ENCODE results near the genes RPUSD2, RAD51, PPP1R14D, CHP1 and OIP5.

GRCh38 chr15:40550638-40551134 is 14.2 kb downstream of the CCDC32 start:
- PRO-cap, 4 experiments, result no peak in any of the 4 experiments
- RAMPAGE, long total RNA, 2 experiments, result no peak in any of the 2 experiments

DNA sequence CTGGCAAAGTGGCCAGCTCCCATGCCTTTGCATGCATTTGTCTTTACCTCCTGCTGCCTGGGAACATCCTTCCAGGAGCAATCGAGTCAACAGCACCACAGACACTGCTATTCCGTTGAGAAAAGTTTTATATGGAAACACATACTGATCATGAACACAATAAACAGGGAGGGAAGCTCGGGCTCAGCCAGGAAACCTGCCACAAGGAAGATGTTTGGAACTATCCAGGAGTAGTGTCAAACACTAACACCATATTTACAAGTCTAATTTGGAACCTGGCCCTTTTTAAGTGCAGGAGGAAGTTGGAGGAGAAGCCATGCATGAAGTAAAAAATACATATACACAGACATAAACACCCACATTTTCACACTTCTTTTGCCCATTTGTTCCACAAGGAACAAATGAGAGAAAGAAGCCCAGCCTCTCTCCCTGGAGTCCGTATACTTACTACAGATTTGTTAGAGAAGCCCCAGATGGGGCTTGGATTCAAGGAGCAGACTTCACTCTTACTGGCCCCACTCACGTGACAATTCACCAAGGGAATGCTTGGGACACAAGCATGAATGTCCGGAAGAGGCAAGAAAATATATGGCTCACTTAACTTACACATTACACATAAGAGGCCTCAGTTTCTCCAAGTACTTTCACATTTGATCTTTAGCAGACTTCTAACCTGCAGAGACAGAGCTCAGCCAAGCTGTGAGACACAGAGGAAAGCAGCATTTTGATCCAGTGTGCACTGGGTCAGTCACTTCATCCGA is 11.7 kb downstream of the CCDC32 start:
- PRO-cap, 4 experiments, result no peak in any of the 4 experiments
- RAMPAGE, long total RNA, 2 experiments, result no peak in any of the 2 experiments

GRCh38 chr15:40569020-40570122 is at the start of gene RPUSD2:
Gene RPUSD2, plus strand, starts transcription at chr15:40569299.
- PRO-cap, 4 experiments, result peak in 4 of 4 experiments; most common plus-strand start chr15:40569338 (in 2); most common minus-strand start chr15:40569208 (in 3)
- RAMPAGE, long total RNA, 2 experiments, result start-site peak on the plus strand in 2 of 2 experiments, at chr15:40569310-40569340 at its widest, 15 to 84 reads per replicate

GRCh38 chr15:40694504-40695298 is at the start of gene RAD51:
Gene RAD51, plus strand, starts transcription at chr15:40695174.
- PRO-cap, 4 experiments, result peak in 4 of 4 experiments; most common plus-strand start chr15:40695174 (in 3); most common minus-strand start chr15:40695078 (in 4)
- RAMPAGE, long total RNA, 2 experiments, result start-site peak on the plus strand in 2 of 2 experiments, at chr15:40695154-40695180 at its widest, 11 to 20 reads per replicate; start-site peak on the minus strand in 2 of 2 experiments, at chr15:40695090-40695107 at its widest, 14 to 15 reads per replicate

DNA sequence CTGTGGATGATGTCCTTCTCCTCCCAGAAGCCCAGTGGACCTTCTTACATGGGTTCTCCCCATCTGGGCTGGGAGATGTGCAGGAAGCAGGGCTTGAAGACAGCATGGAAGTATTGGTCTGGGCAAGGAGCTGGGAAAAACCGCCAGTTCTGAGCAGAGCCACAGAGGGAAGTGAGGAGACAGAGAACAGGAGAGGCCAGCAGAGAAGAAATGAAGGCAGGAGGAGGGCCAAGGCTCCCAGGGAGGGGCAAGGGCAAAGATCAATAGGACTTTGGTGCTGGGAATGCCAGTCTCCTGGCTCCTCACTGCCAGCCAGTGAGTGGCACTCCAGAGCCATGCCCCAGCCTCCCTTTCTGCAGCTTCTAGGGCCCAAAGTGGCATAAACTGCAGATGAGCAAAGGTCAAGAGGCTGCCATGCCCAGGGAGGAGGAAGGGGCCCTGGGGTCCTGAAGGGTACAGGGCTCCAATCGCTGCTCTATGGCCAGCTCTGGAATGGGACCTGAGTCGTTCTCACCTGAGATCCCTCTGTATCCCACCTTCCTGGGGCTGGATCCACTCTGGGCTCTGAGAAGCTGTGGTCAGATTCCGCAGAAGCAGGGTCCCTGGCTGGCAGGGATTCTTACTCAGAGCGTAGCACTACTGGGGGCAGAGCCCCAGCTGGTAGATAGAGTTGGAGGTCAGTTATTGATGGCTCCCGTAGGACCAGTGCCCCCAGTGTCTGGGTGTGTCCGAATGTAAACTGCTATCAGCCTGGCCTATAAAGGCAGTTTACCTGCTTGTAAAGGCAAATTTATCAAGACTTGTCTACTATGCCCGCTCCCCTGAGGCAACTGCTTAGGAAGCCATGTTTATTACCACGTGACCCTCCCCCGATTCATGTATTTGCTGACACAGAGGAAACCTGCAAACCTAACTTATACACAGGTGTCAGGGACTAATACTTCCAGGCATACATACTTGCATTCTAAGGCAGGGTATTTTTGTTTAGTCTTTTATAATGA is at the start of gene PPP1R14D:
TSS of gene PPP1R14D (minus strand) at position 173 of the 1,001 bp plus-strand sequence.
- PRO-cap, 4 experiments, result no peak in any of the 4 experiments
- RAMPAGE, long total RNA, 2 experiments, result no peak in any of the 2 experiments

DNA sequence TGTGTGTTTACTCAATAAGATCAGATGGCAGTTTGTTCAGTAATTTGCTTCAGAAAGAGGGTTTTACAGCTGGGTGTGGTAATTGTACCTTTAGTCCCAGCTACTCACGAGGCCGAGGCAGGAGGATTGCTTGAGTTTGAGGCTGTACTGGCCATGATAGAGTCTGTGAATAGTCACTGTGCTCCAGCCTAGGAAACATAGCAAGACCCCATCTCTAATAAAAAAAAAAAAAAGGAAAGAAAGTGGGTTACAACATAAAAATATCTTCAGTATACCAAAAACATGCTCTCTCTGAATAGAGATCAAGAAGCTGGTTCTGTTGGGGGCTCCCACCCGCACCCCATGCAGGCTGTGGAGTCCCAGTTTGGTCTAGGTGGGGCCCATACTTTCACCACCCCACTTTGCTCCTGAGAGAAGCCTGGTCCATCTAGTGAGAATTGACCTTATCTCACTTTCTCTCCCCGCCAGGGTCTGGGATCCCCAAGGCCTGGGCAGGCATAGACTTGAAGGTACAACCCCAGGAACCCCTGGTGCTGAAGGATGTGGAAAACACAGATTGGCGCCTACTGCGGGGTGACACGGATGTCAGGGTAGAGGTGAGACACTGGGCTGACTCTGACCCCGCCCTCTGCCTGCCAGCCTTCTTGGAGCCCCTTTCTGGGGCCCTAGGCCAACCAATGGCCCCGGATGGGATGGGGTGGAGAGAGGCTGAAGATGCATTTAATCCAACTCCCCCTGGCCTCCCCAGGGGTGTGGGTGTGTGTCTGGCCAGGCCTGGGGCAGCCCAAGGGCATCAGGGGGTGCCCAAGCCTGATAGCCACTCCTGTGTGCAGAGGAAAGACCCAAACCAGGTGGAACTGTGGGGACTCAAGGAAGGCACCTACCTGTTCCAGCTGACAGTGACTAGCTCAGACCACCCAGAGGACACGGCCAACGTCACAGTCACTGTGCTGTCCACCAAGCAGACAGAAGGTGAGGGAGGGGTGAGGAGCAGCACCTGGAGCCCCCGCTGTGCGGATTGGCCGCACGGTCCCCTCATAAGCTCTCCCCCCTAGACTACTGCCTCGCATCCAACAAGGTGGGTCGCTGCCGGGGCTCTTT is 9.2 kb downstream of the SPINT1 start:
- PRO-cap, 4 experiments, result no peak in any of the 4 experiments
- RAMPAGE, long total RNA, 2 experiments, result no peak in any of the 2 experiments

DNA sequence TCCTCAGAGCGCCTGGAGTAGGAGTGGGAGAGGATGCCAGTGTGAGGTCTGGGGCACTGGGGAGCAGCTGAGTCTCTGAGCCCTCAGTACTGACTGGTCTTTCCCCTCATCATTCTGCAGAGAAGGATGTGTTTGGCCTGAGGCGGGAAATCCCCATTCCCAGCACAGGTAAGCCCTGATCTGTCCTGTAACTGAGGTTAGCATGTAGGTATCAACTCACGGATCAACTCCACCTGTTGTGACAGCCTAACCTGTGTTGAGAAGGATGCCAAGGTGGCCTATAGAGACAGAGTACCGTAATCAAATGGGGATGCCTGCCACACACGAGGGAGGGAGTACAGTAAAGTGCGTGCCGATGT is 12.3 kb downstream of the SPINT1 start:
- PRO-cap, 4 experiments, result no peak in any of the 4 experiments
- RAMPAGE, long total RNA, 2 experiments, result no peak in any of the 2 experiments

GRCh38 chr15:40906950-40907403 is 12.7 kb downstream of the VPS18 start:
- PRO-cap, 4 experiments, result no peak in any of the 4 experiments
- RAMPAGE, long total RNA, 2 experiments, result no peak in any of the 2 experiments

GRCh38 chr15:40933115-40933441 is 3.9 kb downstream of the DLL4 start:
- PRO-cap, 4 experiments, result no peak in any of the 4 experiments
- RAMPAGE, long total RNA, 2 experiments, result no peak in any of the 2 experiments

GRCh38 chr15:40953645-40954804 is 754 bp downstream of the CHAC1 start:
- PRO-cap, 4 experiments, result no peak in any of the 4 experiments
- RAMPAGE, long total RNA, 2 experiments, result no peak in any of the 2 experiments

DNA sequence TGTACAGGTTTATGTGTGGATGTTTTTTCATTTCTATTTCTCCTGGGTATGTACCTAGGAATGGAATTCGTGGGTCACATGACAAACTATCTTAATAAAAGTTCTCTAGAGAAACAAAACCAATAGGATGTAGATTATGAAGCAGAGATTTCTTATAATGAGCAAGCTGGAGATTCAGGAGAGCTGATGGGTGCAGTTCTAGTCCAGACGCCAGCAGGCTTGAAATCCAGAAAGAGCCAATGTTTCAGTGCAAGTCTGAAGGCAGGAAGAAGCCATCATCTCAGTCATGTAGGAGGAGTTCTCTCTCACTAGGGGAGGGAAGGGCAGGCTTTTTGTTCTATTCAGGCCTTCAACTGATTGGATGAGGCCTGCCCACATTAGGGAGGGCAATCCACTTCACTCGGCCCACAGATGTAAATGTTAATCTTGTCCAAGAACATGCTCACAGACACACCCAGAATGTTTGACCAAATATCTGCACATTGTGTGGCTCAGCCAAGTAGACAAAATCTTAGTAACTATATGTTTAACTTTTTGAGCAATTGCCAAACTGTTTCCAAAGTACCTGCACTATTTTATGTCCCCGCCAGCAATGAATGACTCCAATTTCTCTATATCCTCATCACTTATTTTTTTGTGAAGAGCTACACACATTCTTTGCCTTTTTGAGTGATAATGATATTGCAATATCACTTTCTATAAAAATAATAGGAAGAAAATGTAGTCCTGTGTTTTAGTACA is 19.0 kb downstream of the CHAC1 start:
- PRO-cap, 4 experiments, result no peak in any of the 4 experiments
- RAMPAGE, long total RNA, 2 experiments, result no peak in any of the 2 experiments

DNA sequence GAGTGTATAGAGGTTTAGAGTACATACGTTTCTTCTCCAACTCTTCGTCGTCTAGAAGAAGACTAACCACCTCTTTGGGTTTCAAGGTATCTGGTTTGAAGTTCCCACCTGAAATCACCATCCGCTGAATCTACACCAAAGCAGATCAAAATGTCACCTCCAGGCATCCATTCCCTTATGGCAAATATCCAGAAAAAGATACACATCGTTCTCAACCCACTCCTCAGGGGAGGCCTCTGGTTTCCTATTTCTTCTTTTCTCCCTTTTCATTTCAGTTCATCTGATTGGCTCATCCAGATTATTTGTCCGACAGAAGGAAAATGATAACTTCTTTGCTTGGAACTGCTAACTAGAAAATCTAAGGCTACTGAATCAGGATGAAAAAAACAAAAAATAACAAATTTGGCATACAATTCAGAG is 33.8 kb downstream of the CHAC1 start:
- PRO-cap, 4 experiments, result no peak in any of the 4 experiments
- RAMPAGE, long total RNA, 2 experiments, result no peak in any of the 2 experiments

DNA sequence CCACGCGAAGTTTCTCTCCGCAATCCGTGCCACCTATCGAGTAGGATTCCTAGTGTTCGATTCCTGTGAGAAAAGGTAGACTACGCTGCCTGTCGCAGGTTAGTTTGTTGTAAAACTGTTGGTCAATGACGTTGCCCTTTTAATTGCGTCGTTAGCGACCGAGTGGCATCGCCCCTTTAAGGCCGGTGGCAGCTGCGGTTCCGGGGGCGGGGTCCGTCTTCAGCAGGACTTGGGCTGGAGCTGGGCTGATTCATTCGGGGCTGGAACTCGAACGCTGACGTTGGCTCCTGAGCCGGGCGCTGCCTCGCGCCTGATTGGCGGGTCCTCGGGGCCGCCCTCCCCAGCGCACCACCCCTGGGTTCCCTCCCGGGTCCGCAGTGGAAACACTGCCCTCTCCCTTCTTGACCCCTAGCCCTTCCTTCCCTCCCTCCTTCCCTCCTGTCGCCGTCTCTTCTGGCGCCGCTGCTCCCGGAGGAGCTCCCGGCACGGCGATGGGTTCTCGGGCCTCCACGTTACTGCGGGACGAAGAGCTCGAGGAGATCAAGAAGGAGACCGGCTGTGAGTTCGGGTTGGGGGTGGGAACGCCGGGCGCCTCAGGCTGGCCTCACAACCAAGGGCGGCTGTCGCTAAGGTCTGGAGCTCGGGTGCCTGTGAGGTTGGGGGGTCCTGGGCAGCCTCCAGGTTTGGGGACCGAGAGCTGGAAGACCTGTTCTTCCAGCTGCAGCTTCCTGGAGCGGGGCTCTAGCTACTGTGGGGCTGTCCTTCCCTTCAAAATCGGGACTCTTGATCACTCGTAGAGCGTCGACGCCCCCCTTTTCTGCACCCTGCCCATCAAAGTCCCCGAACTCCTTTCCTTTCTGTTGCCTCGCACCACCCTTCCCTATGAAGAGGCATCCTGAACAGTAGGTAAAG is at the start of gene CHP1:
TSS of gene CHP1 (plus strand) at position 377 of the 912 bp plus-strand sequence.
- PRO-cap, 4 experiments, result peak in 4 of 4 experiments; most common plus-strand start position 253 of the sequence (in 4); most common minus-strand start position 213 of the sequence (in 1)
- RAMPAGE, long total RNA, 2 experiments, result start-site peak on the plus strand in 2 of 2 experiments, centred at positions 348 to 392 of the sequence, 1,984 to 2,428 reads per replicate

DNA sequence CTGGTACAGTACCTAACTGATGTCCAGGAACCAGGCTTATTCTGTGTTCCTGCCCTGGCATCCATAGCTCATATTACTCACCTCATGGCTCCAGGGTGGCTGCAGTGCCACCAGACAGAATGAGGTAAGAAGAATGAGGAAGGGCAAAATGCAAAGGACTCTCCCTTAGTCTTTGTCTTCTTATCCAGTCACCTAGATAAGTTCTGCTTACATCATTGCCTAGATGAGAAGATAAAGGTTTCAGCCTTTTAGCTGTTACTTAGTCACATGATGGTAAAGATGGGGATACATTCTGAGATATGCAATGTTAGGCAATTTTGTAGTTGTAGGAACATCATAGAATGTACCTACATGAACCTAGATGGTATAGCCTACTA is 45.8 kb downstream of the CHP1 start:
- PRO-cap, 4 experiments, result no peak in any of the 4 experiments
- RAMPAGE, long total RNA, 2 experiments, result no peak in any of the 2 experiments

GRCh38 chr15:41332197-41333058 is at the start of gene OIP5:
Gene OIP5, minus strand, starts transcription at chr15:41332591.
- PRO-cap, 4 experiments, result peak in 4 of 4 experiments; most common plus-strand start chr15:41332883 (in 4); most common minus-strand start chr15:41332584 (in 3)
- RAMPAGE, long total RNA, 2 experiments, result start-site peak on the plus strand in 2 of 2 experiments, at chr15:41332877-41332883 at its widest, 234 to 295 reads per replicate; start-site peak on the minus strand in 2 of 2 experiments, at chr15:41332573-41332593 at its widest, 14 to 15 reads per replicate

DNA sequence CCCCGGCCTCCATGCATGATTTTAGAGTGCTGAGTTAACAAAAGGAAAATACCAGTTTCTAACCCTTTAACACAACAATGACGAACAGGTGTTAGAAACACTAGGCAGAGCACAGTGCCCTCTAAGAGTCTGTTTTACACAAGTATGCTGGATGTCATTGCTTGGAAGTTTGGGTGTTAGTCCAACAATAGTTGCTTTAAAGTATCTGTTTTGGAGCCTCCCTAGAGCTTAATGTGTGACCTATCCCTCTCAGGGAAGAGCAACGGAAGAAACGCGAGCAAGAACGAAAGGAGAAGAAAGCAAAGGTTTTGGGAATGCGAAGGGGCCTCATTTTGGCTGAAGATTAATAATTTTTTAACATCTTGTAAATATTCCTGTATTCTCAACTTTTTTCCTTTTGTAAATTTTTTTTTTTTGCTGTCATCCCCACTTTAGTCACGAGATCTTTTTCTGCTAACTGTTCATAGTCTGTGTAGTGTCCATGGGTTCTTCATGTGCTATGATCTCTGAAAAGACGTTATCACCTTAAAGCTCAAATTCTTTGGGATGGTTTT is 22.4 kb downstream of the NDUFAF1 start:
- PRO-cap, 4 experiments, result no peak in any of the 4 experiments
- RAMPAGE, long total RNA, 2 experiments, result no peak in any of the 2 experiments

DNA sequence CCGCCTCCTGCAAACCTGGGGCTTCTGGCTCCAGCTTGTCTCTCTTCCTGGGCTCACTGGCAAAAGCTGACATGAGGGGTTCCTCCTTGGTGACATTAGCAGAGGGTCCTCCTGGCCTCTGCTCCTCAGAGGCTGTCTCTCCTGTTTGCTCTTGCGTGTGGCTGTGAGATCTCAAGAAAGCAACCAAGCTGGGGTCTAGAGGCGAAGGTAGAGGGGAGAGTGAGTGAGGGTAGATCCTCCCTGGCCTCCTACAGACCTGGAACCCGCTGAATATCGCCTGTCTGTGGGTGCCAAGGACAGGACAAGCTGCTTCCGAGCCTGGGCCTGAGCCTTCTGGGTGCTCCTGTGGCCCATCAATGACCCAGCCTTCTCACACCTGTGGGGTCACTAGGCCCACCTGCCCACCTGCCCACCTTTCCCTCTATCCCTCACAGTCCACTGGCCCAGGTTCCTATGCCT is 13.0 kb downstream of the RPAP1 start:
- PRO-cap, 4 experiments, result no peak in any of the 4 experiments
- RAMPAGE, long total RNA, 2 experiments, result no peak in any of the 2 experiments

- PRO-cap, 4 experiments, result no peak in any of the 4 experiments
- RAMPAGE, long total RNA, 2 experiments, result no peak in any of the 2 experiments
Measured at GRCh38 chr15:41534528-41535122, 9.4 kb downstream of the RPAP1 start.

DNA sequence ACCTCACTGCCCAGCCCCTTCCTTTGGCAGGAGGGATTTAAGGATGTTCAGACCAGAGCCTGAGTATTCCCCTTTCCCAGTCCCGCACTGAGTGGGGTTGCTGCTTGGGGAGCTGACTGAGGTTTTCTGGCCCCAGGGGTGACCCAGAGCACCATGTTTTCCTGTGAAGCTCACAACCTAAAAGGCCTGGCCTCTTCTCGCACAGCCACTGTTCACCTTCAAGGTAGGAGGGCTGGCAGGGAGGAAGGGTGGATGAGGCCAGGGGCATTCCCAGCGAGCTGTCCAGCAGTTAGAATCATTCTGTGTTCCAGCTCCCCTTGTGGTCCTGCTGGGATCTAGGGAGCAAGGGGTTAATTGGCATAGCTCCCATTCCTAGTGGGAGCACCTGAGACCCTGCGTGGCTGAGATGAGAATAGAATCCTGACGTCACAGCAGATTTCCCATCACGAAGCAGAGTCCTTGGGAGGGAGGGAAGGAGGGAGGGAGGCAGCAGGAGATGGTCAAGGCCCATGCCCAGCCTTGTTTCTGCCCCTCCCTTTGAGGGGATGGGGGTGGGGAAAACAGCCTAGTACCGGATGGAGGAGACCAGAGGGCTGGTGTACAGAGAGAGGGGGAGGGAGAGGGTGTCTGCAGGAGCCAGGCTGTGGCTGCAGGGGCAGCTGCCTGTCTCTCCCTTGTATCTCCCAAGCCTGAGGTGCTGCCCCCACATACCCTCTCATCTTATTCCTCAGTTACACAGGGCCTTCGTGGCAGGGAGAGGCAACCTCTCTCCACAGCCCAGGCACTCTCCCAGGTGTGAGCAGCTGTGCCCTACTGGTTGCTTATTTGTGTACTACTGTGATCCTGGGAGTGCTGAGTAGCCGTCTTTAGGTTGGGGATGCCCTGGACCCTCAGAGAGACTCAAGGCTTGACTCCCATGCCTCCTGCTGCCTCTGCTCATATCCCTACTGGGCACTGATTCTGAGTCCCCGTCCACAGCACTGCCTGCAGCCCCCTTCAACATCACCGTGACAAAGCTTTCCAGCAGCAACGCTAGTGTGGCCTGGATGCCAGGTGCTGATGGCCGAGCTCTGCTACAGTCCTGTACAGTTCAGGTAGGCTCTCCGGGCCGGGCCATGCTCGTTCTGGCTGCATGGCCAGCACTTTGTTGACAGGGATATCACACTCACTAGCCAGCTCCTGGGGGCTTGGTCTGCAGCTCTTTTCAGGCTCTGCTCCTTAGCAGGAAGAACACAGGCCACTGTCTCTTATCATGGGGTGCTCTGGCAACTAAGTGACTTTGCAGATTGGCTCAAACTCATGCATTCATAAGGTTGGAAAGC is 5.5 kb downstream of the TYRO3 start:
- PRO-cap, 4 experiments, result no peak in any of the 4 experiments
- RAMPAGE, long total RNA, 2 experiments, result no peak in any of the 2 experiments

GRCh38 chr15:41567746-41568261 is 8.8 kb downstream of the TYRO3 start:
- PRO-cap, 4 experiments, result no peak in any of the 4 experiments
- RAMPAGE, long total RNA, 2 experiments, result no peak in any of the 2 experiments